Endodermal cell (in vitro differentiated cells): ENCODE measurements around the gene TDP2.

DNA sequence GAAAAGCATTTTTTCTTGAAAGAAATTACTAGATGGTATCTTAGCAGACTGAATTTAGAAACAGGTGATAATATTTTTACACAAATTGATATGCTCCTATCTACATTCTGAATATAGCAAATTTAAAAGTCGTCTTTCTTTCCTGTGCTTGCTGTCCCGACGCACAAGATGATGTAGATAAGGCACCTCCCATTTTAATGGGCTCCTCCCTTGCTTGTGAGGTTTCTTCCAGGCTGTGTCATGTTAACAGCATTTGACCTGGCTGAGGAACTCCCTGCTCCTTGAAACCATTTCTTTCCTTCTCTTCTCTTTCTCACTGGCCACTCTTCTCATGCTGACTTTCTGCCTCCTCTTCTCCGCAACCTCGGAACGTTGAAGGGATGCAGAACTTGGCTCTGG, 14.5 kb upstream of the ID4 start:
- PRO-cap = no peak

DNA sequence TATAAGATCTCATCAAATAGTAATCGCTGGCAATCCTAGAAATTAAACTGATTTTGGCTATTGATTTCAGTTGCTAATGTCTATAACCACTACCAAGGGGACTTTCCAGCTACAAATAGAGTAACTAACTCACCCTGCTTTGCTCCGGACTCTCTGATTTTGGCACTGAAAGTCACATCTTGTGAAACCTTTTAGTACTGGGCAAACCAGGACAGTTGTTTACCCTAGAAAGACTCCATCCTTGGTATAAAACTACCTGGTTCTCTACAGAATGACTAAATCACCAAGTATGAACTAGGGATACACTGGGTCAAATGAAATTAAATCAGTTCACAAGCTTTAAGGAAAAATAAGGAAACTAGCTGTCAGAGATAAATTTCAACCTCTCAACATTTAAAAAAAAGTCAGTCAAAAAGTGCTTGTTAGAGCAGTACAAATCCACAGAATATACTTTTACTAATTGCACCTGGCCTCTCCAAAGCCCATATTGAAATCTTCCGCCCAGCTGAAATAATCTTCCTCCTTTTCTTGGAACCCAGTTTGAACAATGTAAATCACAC, 82.5 kb downstream of the MBOAT1 start:
- PRO-cap = no peak

DNA sequence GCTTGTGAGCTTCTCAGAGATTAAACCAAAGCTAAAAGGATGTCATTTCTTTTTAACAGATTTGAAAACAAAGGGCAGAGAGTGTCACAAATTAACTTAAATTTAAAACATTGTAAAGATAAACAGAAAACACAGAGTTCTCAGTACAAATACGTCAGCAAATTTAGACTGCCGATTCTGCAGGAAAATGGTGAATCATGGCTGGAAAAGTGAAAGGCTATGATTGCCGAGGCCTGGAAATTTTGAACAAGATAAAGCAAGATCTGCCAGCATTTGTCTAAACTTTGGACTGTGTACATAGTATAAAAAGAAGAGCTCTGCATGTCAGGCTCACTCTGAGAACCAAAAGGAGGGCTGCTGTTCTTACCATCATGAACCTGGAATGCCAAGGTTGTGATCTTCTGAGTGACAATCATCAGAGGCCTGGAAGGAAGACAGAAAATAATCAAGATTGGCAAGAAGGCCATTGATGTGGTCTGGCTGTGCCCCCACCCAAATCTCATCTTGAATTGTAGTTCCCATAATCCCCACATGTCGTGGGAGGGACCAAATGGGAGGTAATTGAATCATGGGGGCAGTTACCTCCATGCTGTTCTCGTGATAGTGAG, 81.4 kb downstream of the MBOAT1 start:
- PRO-cap = no peak

DNA sequence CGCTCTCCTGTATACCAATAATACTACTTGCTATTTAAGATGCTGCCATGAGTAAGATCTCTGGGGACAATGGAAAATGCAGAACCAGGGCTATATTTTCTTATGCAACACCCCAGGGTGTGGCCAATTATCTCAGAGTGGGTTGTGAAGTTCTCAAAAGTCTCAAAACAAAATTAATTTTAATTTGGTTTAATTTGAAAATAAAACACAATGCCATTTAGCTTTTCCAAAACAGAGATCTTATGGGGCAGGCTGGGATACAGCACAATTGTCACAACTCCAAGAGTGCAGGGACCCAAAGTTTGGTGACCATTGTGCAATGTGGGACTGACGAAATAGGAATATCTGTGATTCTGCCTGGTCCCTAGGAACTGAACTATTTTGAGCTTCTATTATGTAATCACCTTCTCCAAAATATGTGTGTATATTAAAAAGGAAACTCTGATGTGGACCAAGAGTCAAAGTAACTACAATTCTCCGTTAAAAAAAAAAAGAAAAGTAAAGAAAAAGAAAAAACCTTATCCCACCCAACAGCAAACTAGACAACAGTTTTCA, 43.1 kb downstream of the MBOAT1 start:
- PRO-cap = no peak

DNA sequence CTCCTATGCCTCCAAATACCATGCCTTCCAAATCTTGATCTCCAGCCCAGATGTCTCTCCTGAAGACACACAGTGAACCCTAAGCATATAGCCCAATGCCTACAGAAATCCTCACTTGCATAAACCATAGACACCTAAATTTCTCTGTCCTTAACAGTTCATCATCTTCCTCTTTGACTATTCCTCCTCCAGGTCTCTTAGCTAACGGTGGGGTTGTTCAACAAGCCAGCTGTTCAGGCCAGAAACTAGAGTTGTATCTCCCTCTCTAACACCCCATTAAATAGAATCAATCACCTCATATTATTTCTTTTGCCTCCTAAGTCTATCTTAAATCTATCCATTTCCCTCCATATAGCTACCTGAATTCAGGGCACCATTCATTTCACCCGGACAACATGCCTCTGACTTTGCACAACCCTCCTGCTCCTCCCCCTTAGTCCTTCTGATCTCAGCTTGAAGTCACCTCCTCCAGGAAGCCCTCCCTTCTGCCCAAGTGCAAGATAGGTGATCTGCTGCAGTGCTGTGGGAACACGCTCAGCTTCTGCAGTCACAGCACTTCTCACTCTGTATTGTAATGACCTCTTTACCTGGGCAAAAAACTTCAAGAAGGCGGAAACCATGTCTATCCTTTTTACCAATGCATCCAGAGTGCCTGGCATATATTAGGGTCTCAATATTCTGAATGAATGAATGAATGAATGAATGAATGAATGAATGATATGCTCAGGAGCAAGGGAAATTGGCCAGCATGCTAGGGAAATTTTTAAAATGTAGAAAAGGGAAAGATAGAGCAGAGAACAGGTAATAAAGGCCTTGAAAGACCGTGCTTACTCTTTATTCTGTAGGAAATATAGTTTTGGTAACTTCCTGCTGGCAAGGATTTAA, 41.8 kb downstream of the MBOAT1 start:
- PRO-cap = no peak

- PRO-cap = no peak
Observed at GRCh38 chr6:20201864-20202457, 10.3 kb downstream of the MBOAT1 start.

DNA sequence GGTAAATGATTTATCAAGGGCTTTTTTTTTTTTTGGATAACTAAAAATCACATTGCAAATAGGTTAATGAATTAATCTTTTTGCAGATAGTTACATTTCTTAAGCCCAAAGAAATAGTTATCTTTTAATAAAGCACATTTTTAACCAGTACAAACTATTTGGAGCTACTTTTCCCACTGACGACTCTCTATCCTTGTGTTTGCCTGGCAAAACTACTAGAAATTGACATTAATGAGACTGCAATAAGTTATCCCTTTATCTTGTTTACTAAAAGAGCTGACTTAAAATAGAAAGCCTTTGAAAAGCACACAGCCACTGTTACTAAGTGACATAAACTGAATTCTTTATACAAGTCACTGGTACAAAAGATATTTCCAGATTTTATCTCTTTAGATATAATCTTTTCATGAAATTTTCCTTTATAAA, 9.7 kb downstream of the MBOAT1 start:
- PRO-cap = no peak

DNA sequence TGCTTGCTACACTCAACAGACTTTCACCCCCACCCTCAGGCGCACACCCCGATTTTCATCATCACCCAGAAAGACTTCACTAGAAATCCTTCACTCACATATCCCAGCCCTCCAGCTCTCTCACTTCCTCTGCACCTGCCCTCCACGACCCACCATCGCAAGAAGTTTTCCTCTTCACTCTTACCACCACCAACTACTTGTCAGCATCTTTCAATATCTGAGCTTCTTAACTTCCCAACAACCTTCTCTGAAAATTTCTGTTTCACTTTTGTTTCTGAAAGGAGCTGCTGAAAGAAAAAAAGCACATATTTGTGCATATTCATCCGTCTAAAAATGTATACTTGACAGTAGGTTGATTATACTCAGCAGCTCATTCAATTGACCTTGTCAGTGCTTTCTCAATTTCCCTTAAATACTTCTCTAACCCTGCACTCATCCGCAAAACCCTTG, 5.5 kb downstream of the MBOAT1 start:
- PRO-cap = no peak

- PRO-cap = no peak
Observed at GRCh38 chr6:20319227-20320437, 82.0 kb upstream of the E2F3 start.

- PRO-cap = no peak
Observed at GRCh38 chr6:20366169-20366925, 35.3 kb upstream of the E2F3 start.

GRCh38 chr6:20404218-20404437, 2.4 kb downstream of the E2F3 start:
- PRO-cap = bidirectional peak, plus-strand start at chr6:20404287, minus-strand start at chr6:20404147

- PRO-cap = no peak
Observed at GRCh38 chr6:20533889-20534252, 386 bp upstream of the CDKAL1 start.

GRCh38 chr6:21103615-21104303, 489.8 kb upstream of the SOX4 start:
- PRO-cap = no peak

DNA sequence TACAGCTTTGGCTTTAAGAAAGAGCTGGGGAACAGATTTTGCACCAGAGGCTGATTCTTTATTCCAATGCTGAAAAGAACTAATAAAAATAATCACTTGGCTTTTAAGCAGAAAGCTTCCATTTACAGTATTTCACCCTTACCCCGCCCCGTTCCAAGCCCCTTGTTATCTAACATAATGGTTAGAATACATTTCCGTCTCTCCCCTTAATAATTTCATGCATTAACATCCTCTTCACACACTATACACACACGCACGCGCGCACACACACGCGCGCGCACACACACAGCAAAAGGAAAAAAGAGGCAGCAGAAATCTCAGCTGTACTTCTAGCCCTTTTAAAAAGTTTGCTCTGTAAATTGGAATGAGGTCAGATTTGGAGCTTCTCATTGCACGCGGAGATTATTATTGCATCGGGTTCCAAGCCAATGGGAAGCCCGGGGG, 317 bp upstream of the SOX4 start:
- PRO-cap = bidirectional peak, plus-strand start outside the sequence, minus-strand start at position 404 of the sequence

DNA sequence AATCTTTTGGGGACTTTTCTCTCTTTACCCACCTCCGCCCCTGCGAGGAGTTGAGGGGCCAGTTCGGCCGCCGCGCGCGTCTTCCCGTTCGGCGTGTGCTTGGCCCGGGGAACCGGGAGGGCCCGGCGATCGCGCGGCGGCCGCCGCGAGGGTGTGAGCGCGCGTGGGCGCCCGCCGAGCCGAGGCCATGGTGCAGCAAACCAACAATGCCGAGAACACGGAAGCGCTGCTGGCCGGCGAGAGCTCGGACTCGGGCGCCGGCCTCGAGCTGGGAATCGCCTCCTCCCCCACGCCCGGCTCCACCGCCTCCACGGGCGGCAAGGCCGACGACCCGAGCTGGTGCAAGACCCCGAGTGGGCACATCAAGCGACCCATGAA, 786 bp downstream of the SOX4 start:
- PRO-cap = no peak

- PRO-cap = no peak
Observed at GRCh38 chr6:21947554-21948353, 349.1 kb downstream of the PRL start.

GRCh38 chr6:22025006-22026425, 271.3 kb downstream of the PRL start:
- PRO-cap = bidirectional peak, plus-strand start at chr6:22025835, minus-strand start at chr6:22025528

DNA sequence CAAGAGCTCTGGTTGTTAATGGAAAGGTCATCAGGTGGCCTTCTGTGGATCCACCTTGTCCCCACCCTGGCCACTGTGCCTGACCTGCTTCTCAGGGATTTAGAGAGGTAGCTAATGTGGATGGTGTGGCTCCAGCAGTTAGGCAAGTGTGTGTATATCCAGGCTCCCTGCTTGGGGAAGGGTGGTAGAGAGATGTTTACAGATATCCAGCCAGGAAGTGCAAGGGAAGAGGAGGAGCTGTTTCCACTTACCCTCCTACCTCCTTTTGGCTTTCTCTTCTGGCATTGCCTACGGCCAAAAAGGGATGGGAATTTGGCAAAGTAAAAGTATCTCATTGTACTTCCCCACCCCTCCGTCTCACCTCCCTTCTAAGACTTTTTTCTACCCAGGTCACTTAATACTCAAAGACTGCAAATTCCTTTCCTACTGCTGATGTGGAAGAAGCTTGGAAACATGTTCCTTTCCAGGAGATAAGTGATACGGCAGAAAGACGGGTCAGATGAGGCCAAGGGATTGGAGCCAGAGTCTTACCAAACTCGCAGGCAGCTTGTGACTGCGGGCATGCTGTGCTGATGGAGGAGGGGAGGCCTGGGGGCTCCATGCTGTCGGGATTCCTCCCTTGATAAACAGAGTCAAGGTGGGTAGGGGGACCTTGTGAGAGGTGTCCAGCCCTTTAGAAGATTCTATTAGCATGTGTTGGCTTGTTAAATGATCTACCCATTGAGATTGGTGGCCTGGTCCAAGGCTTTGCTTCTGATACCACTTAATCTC, 253.4 kb downstream of the PRL start:
- PRO-cap = no peak

DNA sequence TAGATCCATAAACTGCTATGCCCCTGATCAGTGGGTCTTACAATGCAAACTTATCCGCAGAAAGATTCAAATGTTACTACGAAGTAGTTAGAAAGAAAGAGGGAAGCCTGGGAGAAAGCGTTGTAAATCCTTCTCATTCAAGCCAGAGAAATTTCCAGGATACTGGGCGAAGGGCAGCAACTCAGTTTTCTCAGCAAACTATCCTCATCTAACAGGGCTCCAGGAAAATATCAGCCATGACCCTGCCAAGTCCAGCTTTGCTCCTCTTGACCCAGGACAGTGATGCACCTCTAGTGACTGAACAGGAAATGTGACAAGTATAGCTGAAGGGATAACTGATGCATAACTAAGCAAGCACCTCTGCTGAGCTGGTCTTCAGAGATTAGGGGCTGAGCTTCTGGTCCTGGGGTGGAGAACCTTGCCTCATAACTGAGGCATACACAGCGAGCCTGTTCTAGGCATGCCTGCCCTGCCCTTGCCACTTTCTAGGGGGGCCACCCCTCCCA, 22.7 kb downstream of the ALDH5A1 start:
- PRO-cap = no peak

DNA sequence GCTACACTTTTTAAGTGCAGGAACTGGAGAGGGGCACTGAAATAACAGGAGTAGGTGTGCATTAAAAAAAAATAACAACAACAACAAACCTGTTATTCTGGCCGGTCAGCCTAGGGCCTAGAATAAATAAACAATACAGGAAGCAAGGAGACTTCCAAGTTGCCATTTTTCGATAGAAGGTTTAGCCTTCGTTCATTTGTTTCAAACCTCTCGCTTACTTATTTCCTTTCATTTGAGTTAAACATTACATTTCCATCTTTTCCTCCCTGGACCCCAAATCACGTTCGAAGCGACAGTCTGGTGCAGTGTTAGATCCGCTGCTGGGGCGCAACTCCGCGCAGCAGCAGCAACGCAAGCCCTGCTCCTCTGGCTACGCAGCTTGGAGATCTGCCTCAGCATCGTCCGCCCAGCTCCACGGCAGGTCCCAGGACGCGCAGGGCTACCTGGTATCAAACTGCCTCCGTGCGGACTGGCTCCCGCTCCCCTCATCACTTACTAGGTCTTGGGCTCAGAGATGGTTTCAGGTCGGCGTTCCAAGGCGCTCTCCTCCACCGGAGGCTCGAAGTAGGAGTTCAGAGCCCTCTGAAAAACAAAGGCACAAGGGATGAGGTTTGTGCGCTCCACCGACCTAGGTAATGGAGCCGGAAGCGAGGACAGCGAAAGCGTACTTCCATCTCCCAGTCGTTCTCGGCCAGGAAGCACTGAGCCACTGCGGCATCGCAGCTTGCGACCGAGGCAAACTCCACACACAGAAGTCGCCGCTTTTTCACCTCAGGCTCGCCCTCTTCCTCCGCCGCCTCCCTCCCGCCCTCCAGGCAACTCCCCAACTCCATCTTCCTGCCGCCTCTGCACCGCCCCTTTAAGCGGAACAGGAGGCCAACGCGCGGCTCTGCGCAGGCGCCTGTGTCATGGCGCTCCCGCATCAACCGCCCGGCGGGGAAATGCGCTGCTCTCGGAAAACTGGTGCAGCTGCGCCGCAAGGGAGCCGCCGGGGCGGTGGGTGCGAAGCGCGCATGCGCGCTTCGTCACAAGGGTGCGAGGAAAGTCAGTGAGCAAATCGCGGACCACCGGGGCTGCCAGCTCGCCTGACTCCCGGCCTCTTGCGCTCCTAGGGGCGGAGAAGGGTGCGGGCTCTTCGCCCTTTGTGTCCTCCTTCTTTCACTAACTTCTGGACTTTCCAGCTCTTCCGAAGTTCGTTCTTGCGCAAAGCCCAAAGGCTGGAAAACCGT, at the start of gene TDP2:
Gene TDP2, minus strand, starts transcription at position 870 of the 1,229 bp plus-strand sequence.
- PRO-cap = bidirectional peak, plus-strand start at position 1,028 of the sequence, minus-strand start at position 861 of the sequence